Airway epithelial cell (primary cell): ENCODE measurements around a stretch of chr2.

- RAMPAGE, long total RNA: no peak
Measured at GRCh38 chr2:142415220-142415970, 284.6 kb upstream of the LRP1B start.

DNA sequence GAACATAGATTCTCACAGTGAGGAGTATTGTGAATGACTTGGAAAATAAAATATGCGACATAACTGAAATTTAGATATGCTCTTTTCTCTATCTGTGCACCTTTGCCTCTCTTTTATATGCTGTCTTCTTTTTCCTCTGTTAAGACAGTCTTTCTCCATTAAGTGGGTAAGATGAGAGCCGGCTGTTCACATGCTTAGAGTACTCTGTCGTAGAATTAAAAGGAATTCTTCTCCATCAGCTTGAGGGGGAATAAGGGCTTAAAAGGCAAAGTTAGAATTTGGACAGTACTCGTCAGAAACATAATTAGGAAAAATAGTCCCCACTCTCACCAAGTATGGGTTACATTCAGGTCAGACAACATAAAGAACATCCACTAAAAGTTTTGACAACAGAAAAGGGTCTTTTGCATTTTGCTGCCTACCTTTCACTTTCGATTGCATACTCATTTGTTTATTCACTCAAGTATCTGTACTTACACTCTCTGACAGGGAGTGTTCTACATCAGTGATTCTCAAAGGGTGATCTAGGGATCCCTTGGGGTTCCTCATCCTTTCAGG lies 47.9 kb downstream of the ARHGAP15 start:
- RAMPAGE, long total RNA: no peak

- RAMPAGE, long total RNA: no peak
Measured at GRCh38 chr2:143936584-143937218, 395.6 kb downstream of the GTDC1 start.

DNA sequence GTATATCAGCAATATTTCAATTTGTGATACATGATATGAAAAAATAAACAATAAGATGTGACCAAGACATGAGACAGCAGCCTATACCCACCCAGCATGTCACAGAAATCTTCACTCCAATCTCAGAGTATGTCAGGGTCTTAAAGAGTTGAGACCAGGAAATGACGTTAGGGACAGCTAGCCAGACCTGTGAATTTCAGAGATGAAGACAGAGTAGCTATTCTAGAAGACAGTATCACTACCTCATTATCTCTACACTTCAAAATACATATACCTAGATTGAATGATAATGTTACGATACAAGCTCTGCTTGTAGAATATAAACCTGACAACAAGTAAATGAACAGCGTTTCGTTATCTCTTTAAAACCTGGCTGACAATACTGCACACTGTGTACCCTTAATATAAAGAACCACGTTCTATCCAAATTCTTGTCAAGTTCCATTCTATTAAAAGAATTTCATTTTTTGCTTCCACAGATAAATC lies 95.1 kb downstream of the GTDC1 start:
- RAMPAGE, long total RNA: no peak

- RAMPAGE, long total RNA: no peak
Measured at GRCh38 chr2:144350075-144350911, 18.0 kb upstream of the GTDC1 start.

GRCh38 chr2:144425779-144426780 lies 93.8 kb upstream of the GTDC1 start:
- RAMPAGE, long total RNA: no peak

- RAMPAGE, long total RNA: no peak
Measured at GRCh38 chr2:144434745-144435542, 85.0 kb downstream of the ZEB2 start.

GRCh38 chr2:144448366-144449526 lies 71.2 kb downstream of the ZEB2 start:
- RAMPAGE, long total RNA: no peak

DNA sequence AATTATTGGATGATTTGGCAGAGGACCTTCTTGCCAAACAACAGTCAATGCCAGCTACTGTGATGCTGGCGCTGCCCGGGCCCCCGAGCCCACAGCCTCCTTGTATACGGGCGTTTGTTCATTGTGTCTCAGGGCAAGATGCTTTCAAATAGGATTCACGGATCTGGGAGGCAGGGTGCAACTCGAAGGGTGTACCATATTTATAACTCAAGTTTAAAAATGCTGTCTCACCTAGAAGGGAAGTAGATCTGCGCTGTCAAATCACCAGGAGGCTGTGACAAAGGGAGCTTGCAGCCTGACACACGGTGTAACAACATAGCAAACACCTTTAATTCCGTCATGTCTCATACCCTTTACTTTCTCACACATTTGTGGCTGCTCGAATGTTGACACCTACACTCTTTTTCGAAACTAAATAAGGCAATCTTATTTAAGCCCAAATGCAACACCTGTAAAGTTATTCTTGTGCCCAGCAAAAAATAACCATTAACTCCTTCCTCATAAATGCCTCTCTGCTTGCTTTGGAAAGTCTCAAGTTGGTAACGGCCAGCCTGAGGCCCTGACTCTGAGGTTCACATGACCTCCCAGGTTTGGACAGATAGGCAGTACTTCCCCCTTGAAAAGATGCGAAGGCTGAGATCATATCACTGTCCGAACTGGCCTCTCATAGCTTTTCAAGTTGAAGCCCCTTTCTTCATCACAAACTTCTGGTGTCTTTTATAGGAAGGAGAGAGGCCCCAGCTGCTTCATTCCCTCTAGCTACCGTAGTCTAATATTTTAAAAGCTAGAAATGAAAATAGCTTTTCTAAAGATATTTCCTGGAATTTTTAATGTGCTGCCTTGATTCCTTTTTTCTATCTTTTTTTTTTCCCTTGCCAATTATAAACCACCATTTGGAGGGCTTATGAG lies 11.6 kb downstream of the ZEB2 start:
- RAMPAGE, long total RNA: no peak

DNA sequence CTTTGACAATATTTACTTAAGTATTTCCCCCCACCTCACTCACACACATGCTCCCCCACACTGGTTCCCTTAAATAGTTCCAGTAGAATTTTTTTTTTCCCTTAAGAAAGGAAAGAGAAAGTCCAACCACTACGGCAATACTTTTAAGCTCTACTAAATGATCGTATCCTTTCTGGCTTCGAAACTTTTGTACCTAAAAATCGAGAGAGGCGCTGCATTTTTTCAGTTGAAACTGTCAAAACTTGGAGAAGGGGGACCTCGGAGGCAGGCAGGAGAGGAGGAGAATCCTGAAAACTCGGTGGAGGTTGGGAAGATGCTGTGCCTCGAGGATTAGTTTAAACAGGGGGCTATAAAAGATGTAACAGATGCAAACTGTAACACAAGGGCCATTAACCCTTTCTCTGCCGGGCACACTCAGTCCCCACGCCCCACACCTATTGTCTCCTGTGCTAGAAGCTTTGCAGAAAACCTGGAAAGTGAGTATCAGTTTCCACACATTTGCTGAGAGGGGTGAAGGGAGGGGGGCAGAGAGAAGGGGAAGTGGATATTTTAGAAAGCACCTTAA lies 1.7 kb downstream of the ZEB2 start:
- RAMPAGE, long total RNA: no peak

DNA sequence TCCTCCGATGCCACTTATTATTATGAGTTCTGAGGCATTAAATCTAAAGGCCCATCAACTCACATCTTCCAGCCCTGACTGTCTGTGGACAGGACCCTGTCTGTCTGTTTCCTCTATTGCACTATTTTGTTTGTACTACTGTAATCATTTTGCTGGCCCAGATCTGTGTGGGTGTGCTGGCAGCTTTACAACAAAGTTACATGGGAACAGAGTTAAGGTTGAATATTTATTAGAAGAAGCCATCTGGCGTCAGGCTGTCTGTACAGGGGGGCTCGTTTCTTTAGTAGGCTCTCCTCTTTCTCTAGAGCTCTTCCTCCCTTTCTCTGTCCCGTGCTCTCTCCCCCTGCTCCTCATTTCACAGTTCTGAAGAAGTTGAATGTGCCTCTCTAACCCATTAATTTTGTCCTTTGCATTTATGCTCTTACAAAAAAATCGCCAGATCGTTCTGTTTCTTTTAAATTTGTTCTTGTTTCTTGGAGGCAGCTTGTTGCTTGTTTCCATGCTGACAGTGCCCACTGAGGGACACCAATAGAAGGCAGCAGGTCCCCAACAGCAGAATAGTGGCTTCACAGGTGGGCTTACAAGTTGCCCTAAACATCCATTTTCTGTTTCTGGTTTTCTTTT lies 315.1 kb upstream of the ZEB2 start:
- RAMPAGE, long total RNA: no peak

DNA sequence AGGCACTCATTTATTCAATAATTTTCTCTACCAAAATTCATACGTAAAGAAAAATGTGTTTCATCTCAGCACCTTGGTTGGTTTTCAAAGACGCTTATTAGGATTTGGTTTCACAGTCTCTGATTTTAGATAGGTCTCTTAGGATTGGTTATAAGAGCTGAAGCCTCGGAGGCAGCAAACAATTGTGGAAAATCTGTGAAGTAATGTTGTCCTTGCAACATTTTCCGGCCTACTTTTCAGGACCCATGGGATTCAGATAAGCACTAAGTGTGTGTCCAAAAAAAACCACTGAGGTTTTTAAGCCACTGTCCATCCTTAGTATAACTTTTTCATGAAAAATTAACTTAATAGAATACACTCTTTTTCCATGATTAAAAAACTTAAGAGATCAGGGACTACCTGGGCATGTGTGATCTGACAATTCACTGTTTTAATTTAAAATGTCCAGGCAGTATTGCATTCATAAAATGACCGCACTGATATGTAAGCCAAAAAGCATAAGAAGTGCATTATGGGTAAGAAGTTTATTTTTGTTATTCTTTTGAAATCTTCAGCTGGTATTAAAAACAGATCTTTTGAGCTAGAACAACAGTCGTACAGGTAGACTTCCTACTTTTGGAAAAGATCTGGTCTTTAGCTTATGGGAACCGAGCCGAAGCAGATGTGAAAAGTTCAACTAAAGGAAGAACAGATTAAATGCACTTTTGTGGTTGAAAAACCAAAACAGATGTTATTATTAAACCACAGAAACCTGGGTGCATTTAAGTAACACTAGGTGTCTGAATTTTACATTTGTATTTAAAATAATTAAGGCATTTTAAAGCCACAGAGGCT lies 479.3 kb upstream of the ZEB2 start:
- RAMPAGE, long total RNA: no peak

GRCh38 chr2:147844107-147844401 lies 775 bp upstream of the ACVR2A start:
- RAMPAGE, long total RNA: no peak

- RAMPAGE, long total RNA: no peak
Measured at GRCh38 chr2:147852376-147852919, 7.6 kb downstream of the ACVR2A start.

GRCh38 chr2:147896015-147896596 lies 51.3 kb downstream of the ACVR2A start:
- RAMPAGE, long total RNA: no peak

GRCh38 chr2:148022797-148023368 lies 2.0 kb downstream of the MBD5 start:
- RAMPAGE, long total RNA: no peak

GRCh38 chr2:148644849-148645648 lies 498 bp downstream of the EPC2 start:
- RAMPAGE, long total RNA: no peak

DNA sequence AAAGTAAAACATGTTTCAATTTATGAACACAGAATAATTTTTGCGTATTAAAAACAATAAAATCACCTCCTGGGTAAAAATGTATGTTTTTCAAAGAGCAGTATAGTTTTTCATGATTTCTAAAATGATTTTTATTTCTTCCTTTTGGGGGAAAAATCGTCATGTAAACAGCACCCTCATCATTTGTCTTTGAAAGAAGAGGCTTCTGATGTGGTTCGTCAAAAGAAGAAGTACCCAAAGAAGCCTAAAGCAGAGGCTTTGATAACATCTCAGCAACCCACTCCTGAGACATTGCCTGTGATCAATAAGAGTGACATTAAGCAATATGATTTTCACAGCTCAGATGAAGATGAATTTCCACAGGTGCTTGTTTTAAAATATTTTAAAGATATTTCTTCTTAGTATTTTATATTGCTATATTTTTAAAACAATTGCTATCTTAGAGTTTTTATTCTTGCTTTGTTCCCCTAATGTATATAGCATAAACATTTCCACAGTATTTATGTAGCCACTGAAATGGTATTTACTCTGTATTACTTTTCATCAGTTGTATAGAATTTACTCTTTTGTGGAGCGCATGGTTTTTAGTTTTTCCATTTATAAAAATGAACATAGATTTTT lies 110.1 kb upstream of the KIF5C start:
- RAMPAGE, long total RNA: no peak

GRCh38 chr2:149002880-149003329 lies 35.6 kb upstream of the LYPD6B start:
- RAMPAGE, long total RNA: no peak

GRCh38 chr2:149037758-149038265 lies 687 bp upstream of the LYPD6B start:
- RAMPAGE, long total RNA: no peak